Left cardiac atrium (tissue), 1 donor: ENCODE results near the gene CAPSL.

- PRO-cap = bidirectional peak, plus-strand start at chr5:34915348, minus-strand start at chr5:34915281
Observed at GRCh38 chr5:34914610-34915419, 489 bp downstream of the RAD1 start.

DNA sequence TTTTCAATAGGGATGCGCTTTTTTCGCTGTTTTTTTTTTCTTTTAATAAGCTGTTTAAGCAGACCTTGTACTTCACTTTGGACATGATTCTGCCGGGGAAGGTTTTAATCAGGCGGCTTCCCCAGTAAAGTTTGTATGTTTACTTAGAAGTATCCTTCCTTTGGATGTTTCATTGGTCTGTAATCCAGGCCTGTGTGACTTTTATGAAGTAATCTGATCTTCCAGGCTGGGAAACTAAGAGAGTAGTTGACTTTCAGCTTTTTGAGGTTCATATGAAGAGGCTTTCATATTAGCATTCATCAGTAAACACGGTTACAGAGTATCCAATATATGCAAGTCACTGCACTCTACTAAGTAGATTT lies 1.0 kb downstream of the DNAJC21 start:
- PRO-cap = no peak

- PRO-cap = no peak
Observed at GRCh38 chr5:35048889-35049298, 1.1 kb upstream of the AGXT2 start.

DNA sequence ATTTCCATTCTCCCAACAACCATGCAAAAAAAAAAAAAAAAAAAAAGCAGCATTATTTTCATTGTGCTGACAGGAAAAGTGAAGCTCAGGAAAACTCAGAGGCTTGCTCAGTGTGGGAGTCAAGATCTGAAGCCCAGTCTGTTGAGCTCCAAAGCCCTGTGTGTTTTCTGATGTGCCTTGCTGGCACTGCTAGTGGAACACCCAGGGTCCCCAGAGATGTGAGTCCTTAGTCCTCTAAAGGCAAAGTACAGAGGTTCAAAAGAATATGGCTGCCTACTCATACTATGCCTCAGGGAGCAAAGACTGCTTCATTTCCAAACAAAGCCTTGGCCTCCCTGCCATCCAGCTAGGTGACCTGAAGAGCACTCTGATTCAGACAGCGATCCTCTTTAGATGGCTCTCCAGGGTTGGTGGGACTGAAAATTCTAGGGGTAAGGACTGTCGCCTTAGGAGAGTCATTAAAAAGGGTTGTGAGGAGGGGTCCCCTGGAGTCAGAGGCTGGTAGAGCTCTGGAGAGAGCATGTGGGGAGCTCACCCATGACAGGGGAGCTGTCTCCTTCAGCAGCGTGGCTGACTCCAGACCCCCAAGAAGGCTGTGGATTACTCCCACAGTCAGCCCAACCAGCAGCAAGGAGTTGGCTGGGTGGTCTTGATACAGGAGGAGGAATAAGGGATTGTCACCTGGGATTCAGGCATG lies 1.9 kb downstream of the PRLR start:
- PRO-cap = no peak

GRCh38 chr5:35247252-35248128 lies 17.2 kb upstream of the PRLR start:
- PRO-cap = no peak

DNA sequence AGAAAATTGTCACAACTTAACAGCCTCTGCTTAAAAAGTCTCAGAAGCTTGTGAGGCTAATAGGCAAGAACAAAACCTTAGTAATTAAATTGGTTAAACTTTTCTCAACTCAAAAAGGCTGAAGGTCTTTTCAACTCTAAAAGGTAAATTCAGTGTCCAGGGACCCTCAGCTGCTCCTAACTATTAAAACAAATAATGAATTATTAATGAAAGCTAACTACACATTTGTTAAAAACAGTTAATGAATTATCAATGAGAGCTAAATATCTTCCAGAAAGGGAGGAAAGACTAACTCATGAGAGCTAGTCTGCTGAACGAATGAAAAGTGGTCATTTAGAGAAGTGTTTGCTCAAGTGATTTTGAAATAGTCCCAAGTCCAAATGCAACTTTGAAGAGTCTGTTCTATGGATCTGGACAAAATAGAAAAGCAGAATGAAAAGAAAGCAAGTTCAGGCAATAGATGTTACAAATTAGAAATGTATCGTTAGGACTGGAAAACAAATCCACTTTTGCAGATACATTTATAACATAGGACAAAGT lies 133.9 kb upstream of the SPEF2 start:
- PRO-cap = no peak

DNA sequence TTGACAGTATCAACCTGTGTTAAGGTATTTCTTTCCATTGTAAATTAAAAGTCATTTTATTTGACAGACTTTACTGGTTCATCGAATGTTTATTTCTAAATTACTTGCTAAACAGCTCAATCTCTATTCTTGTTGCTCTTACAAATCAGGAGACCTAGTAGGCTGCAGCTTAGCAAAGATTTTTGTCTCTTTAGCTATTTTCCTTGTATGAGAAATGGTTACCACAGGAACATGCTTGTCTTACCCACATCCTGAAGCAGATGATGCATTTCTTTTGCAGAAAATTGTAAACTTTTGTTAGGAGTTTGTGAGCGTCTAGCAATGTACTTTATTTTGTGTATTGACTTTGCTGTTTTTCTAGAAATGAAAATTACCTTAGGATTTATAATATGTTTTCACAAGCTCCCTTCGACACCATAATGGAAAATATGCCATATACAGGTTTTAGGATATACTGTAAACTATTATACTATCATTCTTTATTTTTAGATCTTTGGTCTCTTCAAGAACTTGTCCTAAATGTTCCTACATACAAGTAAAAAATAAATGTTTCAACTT lies 53.9 kb downstream of the SPEF2 start:
- PRO-cap = no peak

DNA sequence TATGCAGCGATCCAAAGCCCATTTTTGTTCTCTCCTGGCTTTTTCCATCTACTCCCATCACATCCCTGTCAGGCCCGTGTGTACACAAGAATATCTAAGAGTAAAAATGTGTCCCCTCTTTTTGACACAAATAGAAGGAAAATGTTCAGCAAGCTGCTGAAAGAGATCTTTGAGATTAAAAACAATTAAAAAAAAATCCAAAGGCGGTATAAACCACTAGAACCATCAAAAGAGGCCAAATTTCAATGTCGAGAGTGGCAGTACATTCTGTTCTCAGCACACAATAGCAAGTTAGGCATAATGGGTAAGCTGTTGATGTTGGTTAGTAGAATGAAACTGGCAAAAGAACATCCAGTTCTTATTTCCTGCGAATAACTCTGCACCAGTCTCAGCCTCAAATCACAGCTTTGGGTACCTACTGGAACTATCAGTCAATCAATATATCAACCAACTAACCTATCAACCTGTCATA lies 95.2 kb upstream of the IL7R start:
- PRO-cap = no peak

- PRO-cap = no peak
Observed at GRCh38 chr5:35938412-35939108, at the start of gene CAPSL. Gene CAPSL (minus strand): TSS chr5:35938622.

DNA sequence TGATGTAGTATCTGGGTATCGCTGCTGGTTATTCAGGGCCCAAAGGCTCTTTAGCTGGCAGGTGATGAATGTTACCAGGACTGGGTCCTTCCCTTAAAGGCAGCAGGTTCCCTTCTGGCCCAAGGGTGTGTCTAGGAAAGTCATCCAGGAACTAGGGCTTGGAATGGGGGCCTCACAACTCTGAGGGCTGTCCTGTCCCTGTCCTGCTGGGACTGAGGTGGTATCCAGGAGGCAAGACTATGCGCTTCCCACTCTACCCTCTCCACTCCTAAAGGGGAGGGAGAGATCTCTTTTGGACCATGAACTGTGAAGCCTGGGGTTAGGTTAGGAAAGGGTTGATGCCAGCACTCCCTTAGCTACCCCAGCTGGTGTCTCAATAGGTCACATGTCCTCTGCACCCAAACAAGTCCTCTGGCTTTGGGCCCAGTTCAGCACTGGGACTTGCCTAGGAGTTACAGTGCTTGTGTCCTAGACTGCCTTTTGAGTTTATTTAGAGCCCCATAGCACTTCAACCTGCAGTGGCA lies 22.4 kb upstream of the RANBP3L start:
- PRO-cap = no peak

DNA sequence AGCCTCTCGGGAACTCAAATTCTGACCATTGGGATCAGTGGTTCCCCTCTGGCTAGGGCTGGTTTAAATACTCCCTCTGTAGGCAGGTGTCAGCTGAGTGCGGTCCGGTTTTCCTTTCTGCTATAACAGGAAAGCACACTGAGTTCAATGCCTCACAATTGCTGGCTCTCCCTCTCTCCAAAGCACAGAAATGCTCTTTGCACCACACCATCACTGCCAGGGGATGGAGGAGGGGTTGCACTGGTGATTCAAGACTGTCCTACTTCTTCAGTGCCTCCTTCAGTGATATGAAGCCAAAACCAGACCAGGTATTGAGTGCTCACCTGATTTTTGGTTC lies 22.8 kb upstream of the RANBP3L start:
- PRO-cap = no peak

- PRO-cap = no peak
Observed at GRCh38 chr5:36383861-36384437, 82.2 kb upstream of the RANBP3L start.

DNA sequence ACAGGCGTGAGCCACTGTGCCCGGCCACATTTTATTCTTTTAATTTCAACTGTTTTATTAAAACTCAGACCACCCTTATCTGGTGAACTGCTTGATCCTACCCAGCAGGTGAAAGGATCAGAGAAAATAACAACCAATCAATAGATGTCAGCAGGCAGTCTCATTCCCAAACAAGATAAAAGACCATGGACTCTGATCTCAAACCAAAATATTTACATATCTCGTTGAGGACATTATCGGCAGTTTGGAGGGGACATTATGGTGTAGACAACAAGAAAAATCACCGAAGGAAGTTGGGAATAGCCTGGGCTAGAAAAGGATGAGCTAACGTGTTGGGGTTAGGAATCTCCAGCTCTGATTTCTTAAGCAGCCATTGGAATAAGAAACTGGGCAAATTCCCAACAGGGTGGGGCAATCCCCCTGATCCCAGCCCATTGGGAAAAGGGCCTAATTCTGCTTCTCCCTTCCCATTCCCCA lies 101.6 kb upstream of the RANBP3L start:
- PRO-cap = no peak

DNA sequence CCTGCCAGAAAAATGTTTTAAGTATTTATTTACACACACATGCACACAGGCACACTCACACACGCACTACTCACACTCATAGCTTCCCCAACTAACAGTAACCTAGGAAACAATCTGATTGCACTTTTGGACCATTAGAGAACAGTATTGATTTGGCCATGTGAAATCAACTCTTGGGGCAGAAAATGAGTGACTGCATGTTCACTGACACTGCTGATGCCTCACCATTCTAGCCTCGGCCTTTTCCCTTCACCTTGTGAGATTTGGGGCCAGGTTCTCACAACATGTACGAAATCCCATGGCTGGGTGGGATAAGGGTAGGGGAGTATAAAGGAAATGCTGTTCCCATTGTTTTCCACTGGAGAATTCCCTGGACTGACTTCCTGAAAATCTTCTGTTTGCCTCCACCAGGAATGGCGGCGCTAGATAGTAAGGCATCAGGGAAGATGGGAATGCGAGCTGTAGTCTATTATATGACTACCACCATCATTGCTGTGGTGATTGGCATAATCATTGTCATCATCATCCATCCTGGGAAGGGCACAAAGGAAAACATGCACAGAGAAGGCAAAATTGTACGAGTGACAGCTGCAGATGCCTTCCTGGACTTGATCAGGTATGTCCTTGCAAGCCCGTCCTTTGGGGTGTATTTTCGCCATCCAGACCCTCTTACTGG lies 64.3 kb downstream of the SLC1A3 start:
- PRO-cap = no peak

DNA sequence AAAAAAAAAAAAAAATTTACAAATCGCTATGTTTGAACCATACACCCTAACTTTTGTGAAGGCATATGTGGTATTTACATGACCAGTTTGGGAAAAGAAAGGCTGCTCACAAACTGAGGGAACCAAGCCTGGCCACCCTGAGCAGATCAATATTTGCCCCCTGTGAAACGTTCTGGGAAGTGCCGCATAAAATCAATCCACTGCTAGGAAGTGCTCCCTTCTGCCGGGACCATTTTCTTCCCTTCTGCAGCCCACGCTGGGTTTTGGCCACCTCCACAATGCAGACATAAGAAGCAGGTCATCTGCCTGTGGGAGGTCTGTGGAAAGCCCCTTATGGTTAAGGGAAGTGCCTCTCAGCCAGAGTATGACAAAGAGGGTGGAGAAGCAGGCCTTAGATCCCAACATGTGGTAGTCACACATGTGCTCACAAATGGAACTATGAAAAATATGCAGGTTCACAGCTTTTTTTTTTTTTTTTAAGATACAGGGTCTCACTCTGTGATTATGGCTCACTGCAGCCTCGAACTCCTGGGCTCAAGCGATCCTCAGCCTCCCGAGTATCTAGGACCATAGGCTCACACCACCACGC lies 82.8 kb downstream of the SLC1A3 start:
- PRO-cap = no peak

DNA sequence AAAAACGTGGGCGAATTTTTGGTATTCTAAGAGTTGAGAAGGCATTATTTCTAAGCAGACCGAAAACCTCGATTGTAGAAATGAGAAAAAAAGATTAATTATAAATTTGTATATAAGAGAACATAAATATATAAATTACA lies 90.2 kb downstream of the NIPBL start:
- PRO-cap = no peak

DNA sequence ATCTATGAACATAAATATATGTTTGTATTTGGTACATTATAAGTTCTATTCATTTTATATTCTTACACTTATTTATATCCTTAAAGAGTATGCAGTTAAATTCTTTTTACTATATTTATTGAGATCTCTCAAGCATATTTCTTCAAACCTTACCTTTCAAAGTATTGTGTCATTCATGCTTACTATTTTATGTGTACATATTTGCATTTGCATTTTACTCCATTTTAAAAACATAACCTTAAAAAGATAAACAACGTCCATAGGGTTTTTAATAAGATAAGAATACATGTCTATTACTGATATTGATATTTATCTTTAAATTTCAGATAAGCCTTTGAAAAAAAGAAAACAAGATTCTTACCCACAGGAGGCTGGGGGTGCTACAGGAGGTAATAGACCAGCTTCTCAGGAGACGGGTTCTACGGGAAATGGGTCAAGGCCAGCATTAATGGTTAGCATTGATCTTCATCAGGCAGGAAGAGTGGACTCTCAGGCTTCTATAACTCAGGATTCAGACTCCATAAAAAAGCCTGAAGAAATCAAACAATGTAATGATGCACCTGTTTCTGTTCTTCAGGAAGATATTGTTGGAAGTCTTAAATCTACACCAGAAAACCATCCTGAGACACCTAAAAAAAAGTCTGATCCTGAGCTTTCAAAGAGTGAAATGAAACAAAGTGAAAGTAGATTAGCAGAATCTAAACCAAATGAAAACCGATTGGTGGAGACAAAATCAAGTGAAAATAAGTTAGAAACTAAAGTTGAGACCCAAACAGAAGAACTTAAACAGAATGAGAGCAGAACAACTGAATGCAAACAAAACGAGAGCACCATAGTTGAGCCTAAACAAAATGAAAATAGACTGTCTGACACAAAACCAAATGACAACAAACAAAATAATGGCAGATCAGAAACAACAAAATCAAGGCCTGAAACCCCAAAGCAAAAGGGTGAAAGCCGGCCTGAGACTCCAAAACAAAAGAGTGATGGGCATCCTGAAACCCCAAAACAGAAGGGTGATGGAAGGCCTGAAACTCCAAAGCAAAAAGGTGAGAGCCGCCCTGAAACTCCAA lies 108.1 kb downstream of the NIPBL start:
- PRO-cap = no peak

DNA sequence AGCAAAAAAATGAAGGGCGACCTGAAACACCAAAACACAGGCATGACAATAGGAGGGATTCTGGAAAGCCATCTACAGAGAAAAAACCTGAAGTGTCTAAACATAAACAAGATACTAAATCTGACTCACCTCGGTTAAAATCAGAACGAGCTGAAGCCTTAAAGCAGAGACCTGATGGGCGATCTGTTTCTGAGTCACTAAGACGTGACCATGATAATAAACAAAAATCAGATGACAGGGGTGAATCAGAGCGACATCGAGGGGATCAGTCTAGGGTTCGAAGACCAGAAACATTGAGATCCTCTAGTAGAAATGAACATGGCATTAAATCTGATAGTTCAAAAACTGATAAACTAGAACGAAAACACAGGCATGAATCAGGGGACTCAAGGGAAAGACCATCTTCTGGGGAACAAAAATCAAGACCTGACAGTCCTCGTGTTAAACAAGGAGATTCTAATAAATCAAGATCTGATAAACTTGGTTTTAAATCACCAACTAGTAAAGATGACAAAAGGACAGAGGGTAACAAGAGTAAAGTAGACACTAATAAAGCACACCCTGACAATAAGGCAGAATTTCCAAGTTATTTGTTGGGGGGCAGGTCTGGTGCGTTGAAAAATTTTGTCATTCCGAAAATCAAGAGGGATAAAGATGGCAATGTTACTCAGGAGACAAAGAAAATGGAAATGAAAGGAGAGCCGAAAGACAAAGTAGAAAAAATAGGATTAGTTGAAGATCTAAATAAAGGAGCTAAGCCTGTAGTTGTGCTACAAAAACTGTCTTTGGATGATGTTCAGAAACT lies 109.1 kb downstream of the NIPBL start:
- PRO-cap = no peak

DNA sequence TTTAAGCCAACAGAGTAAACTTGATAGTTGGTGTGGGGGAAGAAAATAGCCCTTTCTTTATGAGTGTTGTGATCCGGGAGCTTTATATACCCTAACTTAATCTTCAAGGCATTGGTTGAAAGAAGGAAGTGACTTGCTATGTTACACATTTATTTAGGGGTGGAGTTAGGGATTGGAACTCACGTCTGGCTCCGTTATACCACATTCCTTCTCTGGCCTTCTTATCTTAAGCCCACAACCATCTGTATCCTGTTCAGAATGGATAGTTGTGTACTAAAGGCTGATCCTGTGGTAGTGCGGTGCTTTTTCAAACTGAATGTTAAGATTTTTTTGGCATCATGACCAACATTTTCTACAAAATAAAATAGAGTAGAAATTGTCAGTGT lies 174.0 kb downstream of the WDR70 start:
- PRO-cap = no peak

- PRO-cap = no peak
Observed at GRCh38 chr5:37669291-37669834, 170.5 kb downstream of the GDNF start.